H4 (cell line): ENCODE measurements around the gene PRSS54.

- RAMPAGE, long total RNA = no peak
Measured at GRCh38 chr16:57631425-57631956, 3.1 kb downstream of the ADGRG1 start.

- RAMPAGE, long total RNA = no peak
Measured at GRCh38 chr16:57669299-57669848, 1.3 kb downstream of the ADGRG3 start.

DNA sequence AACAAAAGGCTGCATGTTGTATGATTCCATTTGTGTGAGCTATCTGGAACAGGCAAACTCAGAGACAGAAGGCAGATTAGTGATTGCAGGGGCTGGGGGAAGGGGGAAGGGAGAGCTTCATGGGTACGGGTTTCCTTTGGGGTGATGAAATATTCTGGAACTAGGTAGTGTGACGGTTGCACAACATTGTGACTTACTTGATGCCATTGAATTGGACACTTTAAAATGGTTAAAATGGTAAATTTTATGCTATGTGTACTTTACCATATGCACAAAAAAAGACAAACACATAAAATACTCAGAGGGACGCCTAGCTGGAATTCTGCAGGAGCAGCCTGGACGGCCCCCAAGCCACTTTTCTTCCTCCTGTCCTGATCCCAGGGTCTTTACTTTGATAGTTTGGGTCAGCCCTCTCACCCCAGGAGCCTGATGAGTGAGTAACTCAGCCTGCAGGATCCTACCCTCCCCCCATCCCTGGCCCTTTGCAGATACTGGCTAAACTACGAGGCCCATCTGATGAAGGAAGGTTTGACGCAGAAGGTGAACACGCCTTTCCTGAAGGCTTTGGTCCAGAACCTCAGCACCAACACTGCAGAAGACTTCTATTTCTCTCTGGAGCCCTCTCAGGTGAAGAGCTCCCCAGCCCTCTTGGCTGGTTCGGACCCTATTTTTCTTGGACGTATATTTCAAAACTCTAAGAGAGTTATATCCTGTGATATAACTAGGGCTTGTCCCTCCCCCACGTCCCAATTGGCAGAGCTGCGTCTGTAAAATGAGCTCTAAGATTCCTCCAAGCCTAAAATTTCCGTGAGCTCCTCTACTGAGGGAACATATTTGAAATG is 7.8 kb downstream of the ADGRG3 start:
- RAMPAGE, long total RNA = no peak

DNA sequence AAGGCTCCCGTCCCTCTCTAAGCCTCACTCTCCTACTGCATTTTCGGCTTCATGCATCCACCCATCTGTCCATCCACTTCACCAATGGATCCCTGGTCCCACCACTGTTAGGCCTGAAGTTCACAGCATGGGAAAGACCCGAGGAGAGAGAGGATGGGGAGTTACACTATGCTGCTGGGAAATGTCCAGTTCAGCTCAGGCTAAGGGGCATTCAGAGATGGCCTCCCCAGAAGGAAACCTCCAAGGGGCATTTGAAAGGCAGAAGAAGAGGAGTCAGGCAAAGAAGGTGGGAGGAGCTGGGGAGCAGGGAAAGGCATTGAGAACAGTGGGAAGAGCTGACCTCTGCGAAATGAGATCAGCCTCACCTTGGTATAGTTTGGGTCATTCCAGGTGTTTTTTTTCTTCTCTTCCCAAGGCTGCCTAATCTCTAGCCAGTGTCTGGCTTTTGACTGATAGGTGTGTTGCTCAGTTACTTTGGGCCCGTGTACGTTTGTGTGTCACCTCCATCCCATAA is 11.7 kb upstream of the DRC7 start:
- RAMPAGE, long total RNA = no peak

GRCh38 chr16:57688509-57689363 is 5.9 kb upstream of the DRC7 start:
- RAMPAGE, long total RNA = no peak

DNA sequence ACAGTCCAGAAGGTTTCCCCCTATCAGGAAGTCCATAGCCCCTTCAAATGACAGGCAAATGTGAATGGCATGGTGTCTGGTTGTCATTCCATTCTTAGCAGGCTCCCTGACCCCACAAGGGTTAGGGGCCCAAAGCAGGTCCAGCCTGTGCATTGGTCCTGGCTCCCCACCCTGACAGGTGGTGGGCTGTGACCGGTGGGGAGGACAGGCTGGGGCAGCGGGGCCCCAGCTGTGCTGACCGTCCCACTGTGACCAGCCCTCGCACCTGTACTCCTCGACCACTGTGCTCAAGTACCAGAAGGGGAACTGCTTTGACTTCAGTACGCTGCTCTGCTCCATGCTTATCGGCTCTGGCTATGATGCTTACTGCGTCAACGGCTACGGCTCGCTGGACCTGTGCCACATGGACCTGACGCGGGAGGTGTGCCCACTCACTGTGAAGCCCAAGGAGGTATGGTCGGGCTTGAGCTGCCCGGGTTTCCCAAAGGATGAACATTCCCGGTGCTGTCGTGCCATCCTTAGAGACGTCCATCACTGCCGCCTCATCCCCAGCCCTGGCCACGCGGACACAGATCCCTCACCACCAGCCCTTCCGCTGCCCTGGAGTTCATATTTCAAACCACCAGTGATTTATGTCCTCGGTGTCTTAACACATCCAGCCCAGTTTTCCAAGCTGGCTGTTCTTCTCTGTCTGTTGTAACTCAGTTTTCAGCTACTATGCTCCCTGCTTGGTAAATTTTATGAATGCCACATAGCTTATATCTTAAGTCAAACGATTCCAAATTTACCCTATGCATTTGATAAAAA is 7.3 kb downstream of the DRC7 start:
- RAMPAGE, long total RNA = no peak

DNA sequence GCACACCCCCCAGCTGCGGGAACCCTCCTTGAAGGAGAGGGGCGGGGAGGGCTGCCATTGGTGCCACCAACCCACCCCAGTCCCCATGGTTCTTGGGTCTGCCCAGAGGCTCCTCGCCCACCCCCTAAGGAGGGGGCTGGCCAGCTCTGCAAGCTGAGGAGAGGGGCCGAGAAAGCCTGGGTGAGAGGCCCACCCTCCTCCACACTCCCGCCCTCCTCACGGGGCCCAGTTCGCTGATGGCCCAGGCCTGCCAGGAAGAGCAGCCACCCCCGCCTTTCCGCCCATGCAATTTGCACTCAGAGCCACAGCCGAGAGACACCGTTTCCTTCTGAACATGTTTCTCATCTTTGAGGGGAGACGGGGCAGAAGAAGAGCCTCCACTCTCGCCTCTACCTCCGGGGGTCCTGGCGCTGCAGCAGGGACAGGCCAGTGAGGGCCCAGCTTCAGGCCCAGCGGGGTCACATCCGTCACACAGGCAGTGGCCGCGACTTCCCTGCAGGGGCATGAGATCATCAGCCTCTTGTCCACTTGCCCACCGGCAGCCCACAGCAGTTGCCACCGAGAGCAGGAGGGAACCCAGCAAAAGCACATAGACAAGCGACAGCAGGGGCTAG is 23.0 kb downstream of the KATNB1 start:
- RAMPAGE, long total RNA = no peak

DNA sequence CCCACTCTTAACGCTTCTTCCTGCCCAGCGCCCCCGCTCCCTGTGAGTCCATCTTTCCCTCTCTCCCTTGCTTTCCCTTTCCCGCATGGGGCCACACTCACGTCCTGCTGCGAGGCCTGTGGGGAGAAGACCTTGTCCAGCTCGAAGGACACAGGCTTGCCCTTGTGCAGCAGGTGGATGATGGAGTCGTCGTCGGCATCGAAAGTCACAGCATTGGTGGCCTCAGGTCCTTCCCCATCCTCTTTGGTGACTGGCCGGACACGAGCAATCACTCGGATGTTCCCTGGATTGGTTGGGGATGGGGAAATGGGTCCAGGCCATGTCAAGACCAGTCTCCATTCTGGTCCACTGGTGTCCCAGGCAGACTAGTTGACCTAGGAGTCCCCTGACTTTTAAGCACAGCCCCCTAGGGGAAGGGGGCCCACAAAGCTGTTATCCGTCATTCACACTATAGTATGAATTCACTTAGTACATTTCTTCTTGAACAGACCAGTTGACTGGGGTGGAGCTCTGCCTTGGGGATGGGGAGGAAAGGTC is 29.9 kb downstream of the KATNB1 start:
- RAMPAGE, long total RNA = no peak

- RAMPAGE, long total RNA = no peak
Measured at GRCh38 chr16:57827094-57827625, 24.9 kb upstream of the KIFC3 start.

DNA sequence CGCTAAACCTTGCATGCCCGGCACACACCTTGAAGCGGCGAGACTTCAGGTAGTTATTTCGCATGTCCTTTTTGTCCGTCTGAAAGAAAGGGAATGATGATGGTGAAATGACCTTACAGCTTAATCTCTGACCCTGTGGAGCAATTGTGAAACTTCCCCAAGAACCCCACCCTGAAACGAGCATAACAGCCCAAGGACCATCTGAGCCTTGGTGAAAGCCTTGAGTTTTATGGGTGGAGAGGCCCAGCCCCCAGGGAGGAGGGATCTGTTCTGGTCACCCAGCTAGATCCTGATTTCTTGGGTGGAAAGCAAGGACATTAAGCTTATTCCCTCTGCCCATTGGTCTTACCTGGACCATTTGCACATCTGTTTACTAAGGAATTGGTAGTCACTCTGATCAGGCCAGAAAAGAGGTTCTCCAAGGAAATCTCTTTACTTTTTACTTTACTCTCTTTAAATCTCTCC is 54.8 kb downstream of the CNGB1 start:
- RAMPAGE, long total RNA = no peak

DNA sequence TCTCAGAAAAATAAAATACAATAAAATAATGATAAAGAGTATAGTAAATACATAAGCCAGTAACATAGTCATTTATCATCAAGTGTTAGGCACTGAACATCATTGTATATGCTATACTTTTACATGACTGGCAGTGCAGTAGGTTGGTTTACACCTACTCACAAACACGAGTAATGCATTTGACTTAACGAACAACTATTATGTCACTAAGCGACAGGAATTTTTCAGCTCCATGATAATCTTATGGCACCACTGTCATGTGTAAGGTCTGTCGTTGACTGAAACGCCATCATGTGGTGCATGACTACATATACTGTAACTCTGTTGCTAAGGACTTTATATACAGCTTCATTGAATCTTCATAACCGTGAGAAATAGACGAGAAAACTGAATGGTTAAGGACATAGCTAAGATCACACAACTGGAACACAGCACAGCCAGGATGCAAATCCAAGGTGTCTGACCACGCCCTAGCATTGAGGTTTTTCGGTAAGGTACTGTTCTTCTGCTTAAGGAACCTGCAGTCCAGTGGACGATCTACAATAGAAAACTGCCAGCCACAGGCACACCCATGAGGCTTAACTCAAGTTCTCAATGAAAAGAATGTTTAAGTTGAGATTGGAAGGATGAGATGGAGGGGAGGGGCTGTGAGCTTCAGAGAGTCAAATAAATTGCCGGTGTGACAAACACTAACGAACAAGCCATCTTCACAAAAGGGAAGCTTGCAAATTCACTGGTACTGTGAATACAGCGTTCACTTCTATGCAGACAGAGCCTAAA is 3.3 kb downstream of the CFAP20 start:
- RAMPAGE, long total RNA = no peak

DNA sequence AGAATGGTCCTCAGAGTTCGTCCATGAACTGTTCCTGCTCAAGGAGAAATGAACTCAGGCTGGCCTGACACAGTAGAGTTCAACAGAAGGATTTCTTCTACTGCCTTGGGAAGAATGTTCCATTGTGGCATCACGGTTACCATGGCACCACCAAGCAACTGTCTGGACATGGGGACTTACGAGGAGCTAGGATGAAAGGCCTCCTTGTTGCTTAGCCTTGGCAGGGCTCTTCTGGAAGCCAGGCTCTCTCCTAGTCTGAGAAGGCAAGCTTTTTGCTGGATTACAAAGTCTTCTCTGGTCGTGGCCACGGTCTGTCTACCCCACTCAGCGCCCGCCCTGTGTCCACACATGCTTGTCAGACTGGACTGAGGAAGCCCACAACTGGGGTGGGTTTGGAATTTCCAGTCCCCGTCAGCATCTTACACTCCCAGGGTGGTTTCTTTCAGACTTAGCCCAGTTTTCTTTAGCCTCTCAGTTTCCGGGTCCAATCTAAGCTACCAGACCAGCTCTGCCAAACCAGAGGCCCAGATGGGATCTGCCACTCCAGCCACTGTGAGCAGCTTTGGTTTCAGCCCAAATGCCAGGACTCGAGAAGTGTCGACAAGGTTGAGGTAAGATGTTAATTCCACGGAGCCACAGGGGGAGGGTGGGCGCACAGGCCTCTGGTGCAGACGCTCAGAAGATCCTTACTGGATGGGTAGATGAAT is at the start of gene PRSS54:
PRSS54 (minus strand) TSS at position 102 of the 707 bp plus-strand sequence.
- RAMPAGE, long total RNA = no peak

GRCh38 chr16:58471274-58471794 is 28.6 kb upstream of the NDRG4 start:
- RAMPAGE, long total RNA = no peak

DNA sequence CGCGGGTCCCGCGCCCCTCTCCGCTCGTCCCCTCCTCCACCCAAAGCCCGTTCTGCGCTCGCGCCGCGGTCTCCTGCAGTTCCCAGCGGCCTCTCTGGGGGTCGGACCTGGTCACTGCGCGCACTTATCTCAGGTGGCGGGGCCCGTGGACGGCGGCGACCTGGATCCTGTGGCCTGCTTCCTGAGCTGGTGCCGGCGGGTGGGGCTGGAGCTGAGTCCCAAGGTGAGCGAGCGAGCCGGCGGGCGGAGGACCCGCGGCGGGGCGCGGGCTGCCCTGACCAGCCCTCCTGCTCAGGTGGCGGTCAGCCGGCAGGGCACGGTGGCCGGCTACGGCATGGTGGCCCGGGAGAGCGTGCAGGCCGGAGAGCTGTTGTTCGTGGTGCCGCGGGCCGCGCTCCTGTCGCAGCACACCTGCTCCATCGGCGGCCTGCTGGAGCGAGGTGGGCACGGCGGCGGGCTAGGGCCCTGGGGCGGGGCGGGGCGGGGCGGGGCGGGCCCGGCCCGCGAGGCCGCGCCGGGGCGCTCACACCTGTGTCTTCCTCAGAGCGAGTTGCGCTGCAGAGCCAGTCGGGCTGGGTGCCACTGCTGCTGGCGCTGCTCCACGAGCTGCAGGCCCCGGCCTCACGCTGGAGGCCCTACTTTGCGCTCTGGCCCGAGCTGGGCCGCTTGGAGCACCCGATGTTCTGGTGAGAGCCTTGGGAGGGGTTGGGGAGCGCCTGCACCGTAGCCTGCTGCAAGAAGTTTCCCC is 515 bp downstream of the SETD6 start:
- RAMPAGE, long total RNA = no peak

DNA sequence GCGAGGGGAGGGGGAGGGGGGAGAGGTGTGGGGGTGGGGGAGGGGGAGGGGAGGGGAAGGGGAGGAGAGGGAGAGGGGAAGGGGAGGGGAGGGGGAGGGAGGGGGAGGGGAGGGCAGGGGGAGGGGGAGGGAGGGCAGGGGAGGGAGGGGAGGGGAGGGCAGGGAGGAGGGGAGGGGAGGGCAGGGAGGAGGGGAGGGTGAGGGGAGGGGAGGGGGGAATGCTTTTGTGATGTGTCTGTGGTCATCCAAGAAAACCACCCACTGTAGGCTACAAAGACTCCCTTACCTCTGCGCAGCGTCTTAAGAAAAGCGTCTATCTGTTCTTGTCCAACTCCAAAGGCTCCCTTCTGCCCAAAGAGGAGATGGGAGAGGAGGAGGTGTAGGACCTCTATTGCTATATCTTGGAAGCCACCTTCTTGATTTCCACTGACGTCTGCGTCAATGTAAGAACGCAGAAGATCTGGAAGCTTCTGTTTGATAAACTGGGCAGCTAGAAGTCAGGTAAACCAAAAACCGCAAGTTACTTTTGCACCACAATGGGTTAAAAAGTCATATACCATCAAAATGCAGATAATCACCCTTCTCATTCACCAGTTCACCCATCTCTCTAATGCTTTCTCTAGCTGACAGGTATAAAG is 43.2 kb downstream of the CNOT1 start:
- RAMPAGE, long total RNA = no peak

GRCh38 chr16:59573858-59574156 is 839.7 kb upstream of the GOT2 start:
- RAMPAGE, long total RNA = no peak

GRCh38 chr16:64417709-64418197 is 704.1 kb downstream of the CDH11 start:
- RAMPAGE, long total RNA = no peak

- RAMPAGE, long total RNA = no peak
Measured at GRCh38 chr16:65120566-65121595, 982 bp downstream of the CDH11 start.

DNA sequence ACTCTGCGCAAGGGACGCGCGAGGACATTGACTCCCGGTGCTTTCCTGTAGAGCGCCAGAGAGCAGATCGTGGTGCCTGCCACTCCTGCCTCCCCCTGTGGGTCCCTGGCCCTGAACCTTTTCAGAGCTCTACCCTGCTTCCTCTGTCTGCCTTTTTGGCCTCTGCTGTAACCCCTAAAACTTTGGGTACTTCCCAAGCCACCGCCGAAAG is 2.0 kb upstream of the CDH11 start:
- RAMPAGE, long total RNA = no peak

- RAMPAGE, long total RNA = no peak
Measured at GRCh38 chr16:66247944-66248551, 118.4 kb upstream of the CDH5 start.